ReNcell CX (cell line): ENCODE measurements around a stretch of chr10.

DNA sequence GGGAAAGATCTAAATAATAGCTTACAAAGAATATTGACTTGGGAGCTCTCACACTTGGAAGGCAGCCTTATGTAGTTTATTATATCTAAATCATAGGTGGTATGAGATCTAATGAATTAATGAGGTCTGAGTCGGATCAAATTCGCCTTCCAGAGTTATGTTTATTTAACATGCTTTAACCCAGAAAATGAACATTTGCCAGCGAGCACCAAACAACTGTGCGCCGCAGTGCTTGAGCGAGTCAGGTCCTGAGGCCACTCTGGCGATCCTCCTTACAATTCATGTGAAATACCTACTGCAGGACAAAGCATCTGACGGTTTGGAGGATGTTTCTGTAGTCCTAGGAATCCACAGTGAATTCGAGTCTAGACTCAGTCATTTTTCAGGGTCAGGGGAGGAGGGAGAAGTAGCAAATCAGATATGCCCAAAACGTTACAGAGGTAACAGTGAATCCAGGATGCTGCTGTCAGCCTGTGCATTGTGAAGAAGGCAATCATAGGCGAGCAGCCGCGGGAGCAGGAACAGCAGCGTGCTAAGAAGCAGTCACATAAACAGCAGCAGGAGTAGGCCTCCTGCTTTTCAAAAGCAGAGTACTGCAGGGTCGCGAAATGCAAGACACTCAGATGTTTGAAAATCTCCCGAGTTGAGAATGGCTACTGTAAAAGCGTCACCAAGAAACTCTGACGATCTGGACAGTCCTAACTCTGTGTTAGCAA lies 120.2 kb downstream of the CACNB2 start:
- PRO-cap: no peak

DNA sequence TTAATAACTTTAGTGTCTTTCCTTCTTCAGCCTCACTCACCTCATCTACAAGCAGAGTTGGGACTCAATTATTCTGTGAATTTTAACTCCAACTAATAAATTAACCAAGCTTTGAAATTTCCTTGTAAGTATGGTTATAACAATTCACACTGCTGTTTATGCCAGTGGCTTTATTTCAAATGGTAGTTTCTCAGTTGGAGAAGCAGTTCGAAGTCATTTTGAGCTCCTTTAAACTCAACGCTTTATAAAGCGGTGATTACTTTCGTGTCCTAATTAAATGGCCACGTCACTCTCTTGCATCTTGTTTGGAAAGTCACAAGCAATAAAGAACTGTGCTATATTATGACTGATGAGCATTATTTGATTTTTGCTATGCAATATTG lies 251.5 kb downstream of the NSUN6 start:
- PRO-cap: no peak

DNA sequence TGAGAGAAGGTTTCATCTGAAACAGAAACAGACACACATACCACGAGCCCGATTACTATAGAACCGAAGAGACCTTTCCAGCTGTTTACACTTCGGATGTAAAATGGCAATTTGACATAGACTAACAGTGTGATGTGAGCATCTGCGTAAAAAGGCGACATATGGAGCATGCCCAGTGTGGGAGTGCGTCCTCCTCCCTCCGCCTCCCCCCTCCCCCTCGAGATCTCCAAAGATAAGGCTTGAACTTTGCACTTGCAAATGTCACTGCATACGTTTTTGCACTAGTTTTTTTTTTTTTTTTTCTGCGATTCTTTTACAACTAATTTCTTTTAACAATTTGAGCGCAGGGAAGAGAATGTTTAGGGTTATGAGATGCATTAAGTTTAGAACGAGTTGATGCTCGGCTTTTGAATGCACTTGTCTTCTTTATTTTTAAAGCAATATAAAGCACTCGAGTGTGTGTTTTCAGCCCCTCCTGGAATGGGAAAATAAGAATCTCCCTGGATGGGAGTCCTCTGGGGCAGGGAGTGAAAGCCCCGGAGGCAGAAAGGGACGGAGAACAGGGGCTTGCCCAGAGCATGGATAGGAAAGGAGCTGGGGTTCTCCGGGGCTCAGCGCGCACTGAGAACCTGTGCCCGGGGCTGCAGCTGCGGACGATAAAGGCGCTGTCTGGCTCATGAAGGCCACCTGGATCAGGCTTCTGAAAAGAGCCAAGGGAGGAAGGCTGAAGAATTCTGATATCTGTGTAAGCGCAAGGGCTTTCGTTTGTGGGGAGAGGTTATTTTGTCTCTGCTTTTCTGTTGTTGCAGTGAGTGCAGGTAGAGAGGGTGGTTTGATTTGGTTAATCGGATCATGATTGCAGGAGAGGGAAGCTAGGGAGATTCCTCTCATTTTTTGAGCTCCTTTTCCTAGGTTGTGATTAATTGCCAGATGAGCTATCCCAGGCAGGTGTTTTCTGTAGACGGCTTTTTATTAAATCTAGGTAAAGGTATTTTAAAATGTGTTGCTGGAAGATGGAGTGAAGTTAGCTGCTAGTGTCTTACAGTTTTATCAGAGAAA lies 250.7 kb downstream of the NSUN6 start:
- PRO-cap: no peak

GRCh38 chr10:18438722-18439419 lies 212.5 kb downstream of the NSUN6 start:
- PRO-cap: no peak

DNA sequence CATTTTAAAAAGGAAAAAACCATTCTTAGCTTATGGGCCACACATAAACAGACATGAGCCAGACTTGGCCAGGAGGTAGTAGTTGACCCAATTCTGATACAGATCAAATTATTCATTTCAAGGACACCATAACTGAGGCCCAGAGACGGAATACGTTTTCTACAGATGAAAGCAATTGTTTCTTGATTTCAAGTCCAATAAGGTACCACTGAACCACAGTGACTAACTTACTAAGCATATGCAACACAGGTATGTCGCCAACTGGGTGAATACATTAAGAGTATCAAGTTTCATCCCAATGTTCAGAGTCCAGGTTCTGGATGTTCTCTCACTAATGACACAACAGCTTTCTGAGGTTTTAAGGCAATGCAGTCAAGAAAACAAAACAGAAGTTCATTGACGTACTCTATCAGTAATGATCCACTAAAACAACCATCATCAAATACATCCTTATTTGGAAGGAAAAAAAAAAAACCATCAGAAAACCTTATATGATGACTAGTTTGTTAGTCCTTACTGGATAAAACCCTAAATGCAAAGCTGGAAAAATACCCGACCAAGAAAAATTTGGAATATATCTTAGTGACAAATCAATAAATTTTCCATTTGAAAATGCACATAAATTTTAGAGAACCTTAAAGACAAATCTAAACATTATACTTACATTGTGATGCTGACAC lies 35.7 kb downstream of the NSUN6 start:
- PRO-cap: no peak

GRCh38 chr10:18618890-18619466 lies 32.4 kb downstream of the NSUN6 start:
- PRO-cap: no peak

DNA sequence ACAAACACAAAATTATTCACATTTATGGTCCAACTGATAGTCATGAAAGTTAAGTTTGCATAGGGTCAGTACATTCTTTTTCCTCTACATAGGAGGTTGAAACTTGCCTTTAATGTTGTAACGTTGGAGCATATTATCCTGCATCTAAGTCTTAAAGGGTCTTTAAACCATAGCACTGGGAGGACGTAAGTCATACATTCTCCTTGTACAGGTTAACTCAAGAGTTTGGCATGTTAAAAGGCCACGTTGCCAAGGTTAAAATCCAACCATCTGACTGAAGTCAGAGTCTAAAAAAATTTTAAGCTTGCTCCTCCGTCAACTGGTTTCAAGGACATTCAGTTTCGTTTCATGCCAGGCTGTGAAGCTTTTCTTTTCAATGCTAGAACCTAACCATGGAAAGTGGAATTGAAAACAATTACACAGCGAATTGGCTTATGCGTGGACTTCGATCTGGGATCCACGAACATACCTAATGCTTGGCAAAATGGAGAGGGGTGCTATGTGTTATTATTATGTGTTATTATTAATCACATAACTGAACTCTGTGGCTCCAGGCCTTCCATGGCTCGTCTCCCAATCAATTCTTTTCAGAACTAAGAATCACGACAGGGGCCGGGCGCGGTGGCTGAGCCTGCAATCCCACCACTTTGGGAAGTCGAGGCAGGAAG lies 985 bp upstream of the ARL5B start:
- PRO-cap: no peak

DNA sequence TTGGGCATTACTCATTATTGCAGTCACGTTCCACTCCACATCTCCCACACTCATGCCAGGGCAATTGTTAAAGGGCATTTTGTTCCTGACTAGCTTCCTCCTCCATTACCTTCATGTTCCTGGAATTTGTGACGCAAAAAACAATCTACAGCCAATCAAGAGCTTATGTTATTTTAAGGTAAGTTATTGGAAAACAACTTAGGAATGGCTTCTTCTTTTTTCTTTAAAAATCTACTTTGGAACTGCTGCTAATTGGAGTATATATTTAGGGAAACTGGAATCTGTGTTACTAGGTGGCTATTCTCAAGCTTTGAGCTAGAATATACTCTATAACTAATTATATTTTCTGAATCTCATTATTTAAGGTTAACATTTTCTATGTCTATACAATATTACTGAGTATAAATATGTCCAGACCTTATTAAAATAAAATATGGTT lies 48.1 kb upstream of the PLXDC2 start:
- PRO-cap: no peak

DNA sequence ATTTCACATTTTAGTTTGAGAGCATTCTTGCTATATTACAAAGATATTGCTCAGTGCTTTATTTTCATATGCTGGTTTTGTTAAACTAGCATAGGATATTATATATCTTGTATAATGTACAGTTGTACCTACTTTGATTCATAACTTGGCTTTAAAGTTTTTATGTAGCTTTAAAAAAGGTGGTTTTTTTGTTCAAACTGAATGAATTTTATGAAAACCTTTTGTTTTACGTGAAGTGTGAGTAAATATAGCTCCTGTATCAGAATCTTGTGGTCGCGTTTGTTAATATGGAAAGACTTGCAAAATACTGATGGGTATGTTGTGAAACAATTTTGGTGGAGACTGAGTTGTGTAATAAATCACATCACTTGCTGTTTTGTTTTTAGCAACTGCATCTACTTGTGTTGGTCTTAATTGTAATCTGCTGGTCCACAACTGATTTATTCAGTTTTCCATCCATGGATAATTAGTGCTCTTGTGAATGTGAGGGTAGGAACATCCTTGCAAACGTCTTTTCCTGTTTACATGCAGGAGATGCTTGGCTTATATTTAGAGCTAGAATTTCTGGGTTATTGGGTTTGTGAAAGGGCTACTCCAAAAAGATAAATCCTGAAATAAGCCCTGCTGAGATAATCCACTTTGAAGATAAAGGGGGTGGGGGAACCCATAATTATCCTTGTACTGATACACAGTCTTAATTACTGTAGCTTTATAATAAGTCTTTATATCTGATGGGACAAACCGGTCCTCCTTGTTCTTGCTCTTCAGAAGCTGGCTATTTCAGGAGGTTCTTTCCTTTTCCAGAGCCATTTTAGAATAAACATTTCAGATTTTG lies 10.6 kb downstream of the PLXDC2 start:
- PRO-cap: no peak

- PRO-cap: no peak
Measured at GRCh38 chr10:19832457-19833573, 16.6 kb downstream of the PLXDC2 start.

DNA sequence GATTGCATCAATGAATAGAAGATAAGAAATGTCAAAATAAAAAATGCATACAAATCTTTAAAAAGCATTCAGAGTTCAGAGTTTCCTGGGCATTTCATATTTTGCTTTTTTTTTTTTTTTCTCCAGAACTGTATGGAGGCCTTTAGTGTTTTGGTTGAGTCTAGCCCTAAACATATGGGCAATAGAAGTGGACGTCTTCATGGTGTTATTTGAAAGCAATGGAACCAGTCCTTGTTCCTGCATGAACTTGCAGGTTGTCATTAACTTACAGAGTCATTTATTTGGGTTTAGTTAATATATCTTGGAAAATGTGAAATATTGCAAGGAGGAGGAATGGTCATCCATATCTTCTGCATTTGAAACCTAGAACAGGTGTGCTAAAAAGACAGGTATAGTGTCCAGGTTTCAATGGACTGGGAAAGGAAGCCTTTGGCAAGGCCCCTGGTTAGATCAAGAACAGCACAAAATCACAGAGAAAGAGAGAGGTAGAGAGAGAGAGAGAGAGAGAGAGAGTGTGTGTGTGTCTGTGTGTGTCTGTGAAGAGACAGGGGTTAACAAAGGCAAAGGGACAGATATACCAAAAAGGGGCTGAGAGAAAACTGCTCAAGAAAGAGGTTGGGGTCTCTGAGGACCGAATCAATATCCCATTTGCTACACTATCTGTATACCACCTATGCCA lies 17.8 kb downstream of the PLXDC2 start:
- PRO-cap: no peak

DNA sequence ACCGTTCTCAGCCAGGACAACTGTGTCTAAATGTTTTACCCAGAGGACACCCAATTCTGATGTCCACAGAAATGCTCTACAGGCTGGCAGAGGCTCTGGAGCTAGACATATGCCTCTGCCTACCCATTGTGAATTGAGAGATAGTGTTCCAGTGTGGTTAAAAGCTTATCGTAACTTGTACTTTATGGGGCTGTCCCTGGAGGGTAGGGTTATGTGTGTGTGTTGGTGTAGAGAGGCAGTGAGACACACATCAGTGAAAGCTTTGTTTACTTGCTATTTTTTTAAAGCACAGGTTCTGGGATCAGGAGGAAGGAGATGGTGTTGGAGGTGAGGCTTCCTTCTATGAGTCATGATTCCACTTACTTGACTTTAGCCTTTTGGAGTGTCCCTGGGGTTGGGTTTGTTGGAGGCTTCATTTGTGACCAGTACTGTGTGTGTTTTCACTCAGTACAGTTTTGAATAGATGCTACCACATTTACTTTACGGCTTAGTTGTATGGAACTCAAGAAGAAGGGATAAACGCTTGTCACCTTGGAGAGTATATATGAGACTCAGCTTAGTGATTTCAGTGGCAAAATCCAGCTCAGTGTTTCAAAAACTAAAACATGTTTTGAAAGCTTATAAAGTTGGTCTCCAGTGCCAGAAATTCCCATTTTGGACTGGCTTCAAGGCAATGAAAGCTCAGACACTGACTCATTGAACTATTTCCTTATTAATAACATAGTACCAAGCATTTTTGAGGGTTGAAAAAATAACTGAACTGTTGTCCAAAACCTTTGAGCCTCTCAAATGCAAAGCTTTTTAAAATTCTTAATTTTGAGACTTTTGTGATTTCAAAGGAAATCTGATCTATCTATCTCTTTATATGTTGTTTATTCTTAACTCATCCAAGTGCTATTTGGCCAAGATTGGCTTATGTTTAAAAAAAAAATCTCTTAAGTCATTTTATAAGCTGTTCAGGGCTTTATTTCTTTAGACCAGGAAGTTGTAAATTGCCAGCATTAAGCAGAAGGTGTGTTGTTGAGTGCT lies 106.2 kb downstream of the PLXDC2 start:
- PRO-cap: no peak

DNA sequence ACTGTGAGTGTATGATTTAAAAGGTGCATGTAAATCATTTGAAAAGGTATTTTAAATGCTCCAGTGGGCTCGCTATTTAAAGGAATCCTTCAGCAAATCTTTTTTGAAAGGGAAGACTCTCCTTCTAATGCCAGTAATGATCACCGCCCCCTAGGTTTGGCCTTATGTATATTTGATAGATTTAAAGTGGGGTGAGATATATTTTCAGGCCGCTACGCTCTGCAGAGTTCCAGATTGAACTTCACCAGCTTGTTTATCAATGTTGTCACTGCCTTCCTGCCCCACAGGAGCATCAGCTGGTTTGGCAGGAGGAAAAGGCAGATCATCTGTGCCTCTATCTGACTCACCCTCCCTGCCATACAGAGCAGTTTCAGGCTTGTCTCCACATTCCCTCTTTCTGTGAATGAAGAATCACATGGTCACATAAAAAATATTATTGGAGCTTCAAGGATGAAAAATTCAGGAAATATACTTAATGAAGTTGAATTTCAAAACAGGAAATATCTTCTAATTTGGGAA lies 115.3 kb downstream of the PLXDC2 start:
- PRO-cap: no peak

DNA sequence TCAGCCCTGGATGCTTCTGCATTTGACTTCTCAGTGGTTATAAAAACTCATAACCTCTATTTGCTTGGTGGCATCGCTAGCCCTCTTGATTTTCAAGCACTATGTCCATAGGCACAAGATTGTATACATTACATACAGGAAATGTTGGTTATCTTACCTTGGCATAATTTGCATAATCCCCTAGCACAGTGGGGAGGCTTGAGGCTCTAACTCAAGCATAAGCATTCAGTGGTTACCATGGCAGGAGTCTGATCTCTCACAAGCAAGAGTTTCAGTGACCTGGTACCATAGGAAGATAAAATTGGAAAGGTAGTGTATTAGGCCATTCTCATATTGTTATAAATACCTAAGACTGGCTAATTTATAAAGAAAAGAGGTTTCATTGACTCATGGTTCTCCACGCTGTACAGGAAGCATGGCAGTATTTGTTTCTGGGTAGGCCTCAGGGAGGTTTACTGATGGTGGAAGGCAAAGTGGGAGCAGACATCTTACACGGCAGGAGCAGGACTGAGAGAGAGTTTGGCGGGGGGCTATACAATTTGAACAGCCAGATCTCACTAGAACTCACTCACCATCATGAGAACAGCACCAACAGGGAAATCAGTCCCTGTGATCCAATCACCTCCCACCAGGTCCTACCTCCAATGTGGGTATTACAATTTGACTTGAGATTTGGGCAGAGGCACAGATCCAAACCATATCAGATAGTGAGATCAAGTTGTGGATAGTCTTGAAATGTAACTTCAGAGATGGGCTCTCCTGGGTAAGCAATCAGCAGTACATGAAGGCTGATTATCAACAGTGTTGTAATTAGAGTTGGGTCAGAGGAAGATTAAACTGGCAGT lies 122.0 kb downstream of the PLXDC2 start:
- PRO-cap: no peak

GRCh38 chr10:19941070-19941669 lies 124.9 kb downstream of the PLXDC2 start:
- PRO-cap: no peak

DNA sequence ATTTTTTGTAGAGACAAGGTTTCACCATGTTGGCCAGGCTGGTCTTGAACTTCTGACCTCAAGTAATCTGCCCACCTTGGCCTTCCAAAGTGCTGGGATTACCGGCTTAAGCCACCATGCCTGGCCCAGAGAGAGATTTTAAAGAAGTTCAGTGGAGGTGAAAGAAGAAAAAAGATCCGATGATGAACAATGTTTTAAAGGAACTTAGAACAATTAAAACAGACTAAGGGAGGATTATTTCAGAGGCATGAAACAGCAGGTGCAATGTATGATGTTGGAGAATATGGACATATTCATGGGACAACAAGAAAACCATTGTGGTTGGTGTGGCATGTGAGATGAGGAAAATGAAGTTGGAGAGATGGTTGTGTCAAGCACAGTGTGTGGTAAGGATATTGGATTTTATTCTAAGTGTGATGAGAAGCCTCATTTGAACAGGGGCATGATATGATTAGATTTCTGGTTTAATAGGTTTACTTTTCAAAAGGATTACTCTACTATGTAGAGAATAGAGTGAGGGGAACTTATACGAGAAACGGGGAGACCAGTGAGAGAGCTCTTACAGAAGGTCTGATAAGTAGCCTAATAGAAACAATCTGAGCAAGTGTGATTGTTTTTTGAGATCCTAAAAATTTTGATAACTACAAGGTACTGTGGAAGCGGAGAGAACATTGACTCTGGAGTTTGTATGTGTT lies 215.9 kb downstream of the PLXDC2 start:
- PRO-cap: no peak

DNA sequence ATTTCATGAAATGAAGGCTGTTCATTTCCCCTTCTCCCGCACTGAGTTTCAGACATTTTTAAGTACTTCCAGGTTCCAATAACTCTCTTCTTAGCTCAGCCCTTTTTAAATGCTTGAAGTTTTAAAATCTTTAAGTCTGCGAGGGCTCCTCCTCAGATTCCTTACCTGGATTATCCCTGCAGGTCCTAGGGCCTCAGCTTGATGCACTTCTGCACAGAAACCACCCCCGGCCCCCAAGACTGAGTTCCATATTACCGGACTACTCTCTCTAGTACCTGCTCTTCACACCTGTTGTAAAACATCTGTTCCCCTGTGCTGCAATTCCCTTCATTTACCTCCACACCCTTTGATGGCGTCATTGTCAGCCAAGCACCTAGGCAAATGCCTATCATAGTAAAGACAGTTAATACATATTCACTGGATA lies 275.3 kb downstream of the PLXDC2 start:
- PRO-cap: no peak

DNA sequence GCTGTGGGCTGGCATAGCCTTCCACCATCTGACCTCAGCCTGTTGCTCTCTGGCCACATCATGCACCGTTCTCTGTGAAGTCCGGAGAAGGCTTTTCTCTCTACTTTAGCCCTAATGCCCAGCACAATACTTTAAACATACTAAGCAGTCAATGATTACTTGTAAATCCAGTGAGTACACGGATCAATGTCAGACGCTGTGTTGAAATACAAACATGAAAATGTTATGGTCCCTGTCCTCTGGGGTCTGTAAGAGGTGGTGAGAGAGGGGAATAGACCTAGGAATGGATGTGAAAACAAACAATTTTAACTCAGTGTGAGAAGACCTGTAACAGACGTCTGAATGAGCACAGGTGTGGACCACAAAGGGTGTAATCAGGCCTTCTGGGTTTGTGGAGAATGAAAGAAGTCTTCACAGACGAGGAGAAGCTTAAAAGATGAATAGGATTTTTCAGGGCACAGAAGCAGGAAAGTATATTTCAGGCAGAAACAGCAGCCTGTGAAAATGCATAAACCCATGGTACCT lies 298.1 kb downstream of the PLXDC2 start:
- PRO-cap: no peak

DNA sequence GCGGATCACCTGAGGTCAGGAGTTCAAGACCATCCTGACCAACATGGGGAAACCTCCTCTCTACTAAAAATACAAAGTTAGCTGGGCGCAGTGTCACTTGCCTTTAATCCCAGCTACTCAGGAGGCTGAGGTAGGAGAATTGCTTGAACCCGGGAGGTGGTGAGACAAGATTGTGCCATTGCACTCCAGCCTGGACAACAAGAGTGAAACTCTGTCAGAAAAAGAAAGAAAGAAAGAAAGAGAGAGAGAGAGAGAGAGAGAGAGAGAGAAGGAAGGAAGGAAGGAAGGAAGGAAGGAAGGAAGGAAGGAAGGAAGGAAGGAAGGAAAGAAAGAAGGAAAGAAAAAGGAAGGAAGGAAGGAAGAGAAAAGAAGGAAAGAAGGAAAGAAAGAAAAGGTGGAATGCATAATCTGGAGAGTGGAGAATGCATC lies 345.6 kb downstream of the PLXDC2 start:
- PRO-cap: no peak

DNA sequence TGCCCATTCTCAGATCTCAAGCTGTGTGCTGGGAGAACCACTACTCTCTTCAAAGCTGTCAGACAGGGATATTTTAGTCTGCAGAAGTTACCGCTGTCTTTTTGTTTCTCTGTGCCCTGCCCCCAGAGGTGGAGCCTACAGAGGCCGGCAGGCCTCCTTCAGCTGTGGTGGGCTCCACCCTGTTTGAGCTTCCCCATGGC lies 432.1 kb downstream of the NEBL start:
- PRO-cap: no peak